Cytotoxic T cell (primary cell): ENCODE measurements around a stretch of chr15.

- PRO-cap, 2 experiments = no peak in any of the 2 experiments
These were observed 266.7 kb downstream of the SLCO3A1 start for GRCh38 chr15:92120205-92120663.

DNA sequence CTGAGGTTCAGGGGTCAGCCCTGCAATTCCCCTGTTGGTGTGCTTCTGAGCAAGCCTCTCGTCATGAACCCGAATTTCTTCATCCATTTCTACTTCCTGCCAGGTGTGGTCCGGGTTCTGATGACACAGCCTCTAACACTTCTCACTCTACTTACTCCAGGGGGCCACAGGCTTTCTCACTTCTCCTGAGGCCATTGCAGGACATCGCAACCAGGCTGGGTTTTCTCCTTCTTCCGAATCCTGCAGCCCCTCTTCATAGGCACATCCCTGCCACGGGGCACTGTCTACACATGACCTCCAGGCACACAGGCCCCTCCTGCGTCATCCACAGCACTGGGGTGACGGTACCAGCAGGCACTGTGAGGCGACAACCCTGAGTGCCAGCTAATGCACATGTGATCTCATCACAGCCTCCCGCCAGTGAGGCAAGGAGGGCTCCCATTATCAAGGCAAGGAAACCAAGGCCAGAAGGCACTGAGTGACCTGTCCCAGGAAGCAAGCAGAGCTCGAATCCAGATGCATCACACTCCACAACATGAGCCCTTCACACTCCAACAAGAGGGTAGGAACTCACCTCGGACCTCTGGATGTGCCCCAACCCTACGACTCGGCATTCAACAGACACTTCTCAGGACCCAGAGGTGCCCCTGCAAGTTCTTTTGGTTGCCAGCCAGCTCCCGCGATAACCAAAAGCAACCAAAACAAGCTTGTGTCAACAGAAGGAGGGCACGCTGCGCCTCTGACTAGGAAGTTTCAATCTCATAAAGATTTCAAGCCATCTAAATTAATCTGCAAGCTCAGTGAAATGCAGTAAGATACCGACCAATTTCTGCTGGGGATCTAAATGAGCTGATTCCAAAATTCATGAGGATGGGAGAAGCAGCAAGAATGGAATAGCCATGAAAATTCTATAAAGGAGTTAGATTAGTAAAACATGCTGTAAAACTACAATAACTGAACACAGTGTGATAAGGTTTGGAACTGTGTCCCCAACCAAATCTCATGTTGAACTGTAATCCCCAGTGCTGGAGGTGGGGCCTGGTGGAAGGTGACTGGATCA is 16.7 kb downstream of the FAM174B start:
- PRO-cap, 2 experiments = no peak in any of the 2 experiments

- PRO-cap, 2 experiments = no peak in any of the 2 experiments
These were observed 22.4 kb upstream of the FAM174B start for GRCh38 chr15:92677898-92678509.

DNA sequence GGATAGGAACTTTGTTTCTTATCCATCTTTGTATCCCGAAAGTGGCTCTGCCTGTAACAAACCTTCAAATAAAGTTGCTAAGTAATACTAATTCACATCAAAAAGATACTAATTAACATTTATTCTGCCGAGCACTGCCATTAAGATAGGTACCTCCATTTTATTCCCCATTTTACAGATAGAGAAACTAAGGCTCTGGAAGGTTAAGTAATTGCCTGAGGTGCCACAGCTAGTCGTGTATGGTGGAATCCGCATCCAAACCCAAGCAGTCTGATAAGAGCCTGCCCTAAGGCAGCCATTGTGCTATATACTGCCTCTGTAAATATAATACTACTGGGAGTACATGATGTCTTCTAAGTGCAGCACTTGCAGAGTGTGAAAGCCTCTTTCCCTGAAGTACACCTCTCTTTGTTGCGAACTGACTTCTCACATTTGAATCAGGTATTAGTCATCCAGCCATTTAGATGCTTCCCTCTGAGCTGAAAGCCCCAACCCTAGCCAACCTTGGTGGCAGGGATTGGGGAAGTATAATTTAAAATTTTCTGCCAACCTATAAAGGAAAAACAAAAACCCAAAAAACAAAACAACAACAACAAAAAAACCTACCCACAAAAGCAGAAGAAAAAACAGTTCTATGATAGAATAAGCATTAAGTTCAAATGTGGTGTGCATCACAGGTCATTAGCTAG is 78.5 kb upstream of the CHD2 start:
- PRO-cap, 2 experiments = no peak in any of the 2 experiments

- PRO-cap, 2 experiments = peak in 2 of 2 experiments; most common plus-strand start chr15:92832090 (in 2); most common minus-strand start chr15:92831912 (in 2)
These were observed 68.5 kb upstream of the CHD2 start for GRCh38 chr15:92831246-92832317.

GRCh38 chr15:92978547-92979461 is 78.7 kb downstream of the CHD2 start:
- PRO-cap, 2 experiments = no peak in any of the 2 experiments

DNA sequence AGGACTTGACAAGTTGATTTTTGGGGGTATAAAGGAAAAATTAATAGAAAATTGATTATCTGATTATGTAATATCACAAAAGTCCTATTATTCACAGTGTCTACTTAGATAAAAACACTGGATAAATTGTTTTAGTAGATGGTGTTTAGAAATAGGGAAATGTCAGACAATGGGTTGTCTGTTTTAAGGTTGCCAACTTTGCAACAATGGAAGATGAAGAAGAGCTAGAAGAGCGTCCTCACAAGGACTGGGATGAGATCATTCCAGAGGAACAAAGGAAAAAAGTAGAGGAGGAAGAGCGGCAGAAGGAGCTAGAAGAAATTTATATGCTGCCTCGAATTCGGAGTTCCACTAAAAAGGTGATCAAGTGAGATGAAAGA is 84.0 kb downstream of the CHD2 start:
- PRO-cap, 2 experiments = no peak in any of the 2 experiments

DNA sequence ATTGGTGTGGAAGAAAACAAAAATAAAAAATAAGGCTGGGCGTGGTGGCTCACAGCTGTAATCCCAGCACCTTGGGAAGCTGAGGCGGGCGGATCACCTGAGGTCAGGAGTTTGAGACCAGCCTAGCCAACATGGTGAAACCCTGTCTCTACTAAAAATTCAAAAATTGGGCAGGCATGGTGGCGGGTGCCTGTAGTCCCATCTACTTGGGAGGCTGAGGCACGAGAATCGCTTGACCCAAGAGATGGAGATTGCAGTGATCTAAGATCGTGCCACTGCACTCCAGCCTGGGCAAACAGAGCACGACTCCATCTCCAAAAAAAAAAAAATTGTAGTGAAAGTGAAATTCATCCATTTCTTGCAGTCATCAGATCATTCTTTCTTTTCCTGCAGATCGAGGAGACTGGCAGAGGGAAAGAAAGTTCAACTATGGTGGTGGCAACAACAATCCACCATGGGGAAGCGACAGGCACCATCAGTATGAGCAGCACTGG is 69.3 kb downstream of the RGMA start:
- PRO-cap, 2 experiments = peak in 1 of 2 experiments; most common plus-strand start position 166 of the sequence (in 1)

DNA sequence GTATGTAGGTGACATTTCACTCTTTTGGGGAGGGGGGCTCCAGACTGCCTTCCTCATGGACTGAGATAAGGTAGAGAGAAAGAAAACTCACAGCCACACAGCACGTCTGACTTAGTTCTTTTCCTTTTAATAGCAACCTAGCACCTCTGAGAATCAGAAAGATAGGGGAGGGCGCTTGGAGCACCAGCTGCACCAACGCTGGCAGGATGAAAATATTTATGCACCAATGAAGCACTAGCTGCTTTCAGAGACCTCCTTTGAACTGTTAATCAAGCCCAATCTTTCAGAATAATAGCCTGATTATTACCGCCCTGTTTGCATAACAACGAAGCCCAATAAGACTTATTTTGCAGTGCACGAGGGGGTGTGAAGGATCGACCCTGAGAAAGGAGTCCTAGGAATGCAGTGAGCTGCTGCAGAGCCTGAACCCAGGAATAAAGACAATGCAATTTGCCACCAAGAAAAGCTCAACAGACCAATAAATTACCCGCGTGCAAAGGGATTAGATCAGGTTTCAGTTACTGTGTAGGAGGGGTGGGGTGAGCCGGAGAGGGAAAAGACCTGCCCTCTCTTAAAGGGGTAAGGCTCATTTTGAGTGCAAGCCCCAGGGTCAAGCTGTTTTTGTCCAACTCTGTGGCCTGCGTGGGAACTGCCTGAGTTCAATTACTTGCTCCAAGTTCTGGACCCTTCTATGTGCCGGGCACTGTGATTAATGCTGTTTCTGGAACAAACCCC is 27.3 kb downstream of the RGMA start:
- PRO-cap, 2 experiments = no peak in any of the 2 experiments

- PRO-cap, 2 experiments = no peak in any of the 2 experiments
These were observed 763 bp upstream of the RGMA start for GRCh38 chr15:93089598-93090349.

GRCh38 chr15:93235787-93236804 is 147.1 kb upstream of the RGMA start:
- PRO-cap, 2 experiments = no peak in any of the 2 experiments

- PRO-cap, 2 experiments = no peak in any of the 2 experiments
These were observed 242.7 kb upstream of the RGMA start for GRCh38 chr15:93331593-93332154.

DNA sequence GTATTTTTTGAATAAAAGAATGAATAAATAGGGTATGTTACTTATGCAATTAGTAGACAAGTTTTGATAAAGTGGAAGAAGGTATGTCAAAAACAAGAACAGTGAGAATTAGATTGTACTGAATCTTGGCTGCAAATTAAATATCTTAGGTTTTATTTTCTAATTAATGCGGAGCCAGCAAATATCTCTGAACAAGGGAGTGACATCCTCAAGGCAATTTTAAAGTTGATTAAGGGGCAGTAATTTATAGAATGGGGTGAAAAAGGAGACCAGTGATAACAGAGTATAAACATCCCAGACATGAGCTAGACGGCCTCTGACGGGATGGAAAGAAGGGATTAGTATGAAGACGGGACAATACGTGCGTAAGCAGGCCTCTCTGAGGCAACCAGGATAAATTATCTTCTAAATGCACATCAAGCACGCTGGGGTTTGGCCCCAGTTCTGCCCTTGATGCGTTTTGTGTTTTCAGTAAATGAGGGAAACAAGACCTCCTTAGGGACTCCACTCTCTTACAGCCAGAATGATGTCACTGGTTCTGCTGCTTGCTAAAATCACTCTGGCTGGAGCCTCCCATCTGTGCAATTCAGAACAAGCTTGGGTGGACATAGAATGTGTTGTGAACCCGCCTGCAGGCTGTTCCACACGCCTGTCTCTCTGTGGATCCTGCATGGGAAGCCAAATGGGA is 156.1 kb upstream of the MCTP2 start:
- PRO-cap, 2 experiments = no peak in any of the 2 experiments

DNA sequence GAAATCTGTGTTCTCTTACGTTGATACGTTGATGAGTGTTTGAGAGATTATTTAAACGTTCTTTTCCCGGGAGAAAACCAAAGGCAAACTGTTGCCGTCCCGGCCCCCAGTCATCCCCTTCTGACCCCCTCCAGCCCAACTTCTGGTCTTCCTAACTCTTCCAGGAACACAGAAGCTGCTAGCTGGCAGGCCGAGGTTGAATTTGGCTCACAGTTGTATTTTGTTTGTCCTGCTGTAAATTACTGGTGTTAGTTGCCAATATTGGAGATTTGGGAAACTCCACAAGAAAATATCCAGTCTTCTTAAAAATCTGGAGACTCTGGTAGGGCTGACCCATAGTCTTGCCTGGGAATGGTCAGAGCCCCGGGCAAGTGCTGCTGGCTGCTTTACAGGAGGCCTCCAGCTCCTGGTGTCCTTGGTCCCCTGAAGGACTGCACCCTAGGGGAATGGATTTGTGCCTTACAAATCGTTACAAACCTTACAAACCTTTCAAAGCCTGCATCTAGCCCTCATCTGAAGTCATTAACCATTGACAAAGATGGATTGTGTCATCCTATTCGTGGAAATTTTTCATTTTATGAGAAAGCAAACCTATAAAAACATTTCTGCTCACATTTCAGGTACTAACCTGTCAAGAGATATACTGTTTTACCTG is 112.0 kb upstream of the MCTP2 start:
- PRO-cap, 2 experiments = no peak in any of the 2 experiments

DNA sequence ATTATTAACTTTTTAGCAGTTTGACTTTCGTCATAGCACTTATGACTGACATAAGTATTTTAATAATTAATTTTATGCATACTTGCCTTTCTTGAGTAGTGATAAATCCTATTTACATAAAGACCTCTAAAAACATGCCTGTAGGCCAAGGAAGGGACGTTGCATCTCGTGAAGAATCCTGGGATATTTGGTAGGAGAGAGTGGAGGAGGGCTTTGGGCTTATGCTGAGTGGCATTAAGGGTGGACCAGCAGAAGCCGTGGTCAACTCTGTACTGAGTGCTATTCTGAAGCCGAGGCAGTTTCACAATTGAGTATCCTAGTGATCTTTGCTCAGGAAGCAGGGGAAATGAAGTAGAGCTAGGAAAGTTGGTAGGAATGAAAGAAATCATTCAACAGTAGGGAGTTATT is 24.1 kb downstream of the MCTP2 start:
- PRO-cap, 2 experiments = no peak in any of the 2 experiments

DNA sequence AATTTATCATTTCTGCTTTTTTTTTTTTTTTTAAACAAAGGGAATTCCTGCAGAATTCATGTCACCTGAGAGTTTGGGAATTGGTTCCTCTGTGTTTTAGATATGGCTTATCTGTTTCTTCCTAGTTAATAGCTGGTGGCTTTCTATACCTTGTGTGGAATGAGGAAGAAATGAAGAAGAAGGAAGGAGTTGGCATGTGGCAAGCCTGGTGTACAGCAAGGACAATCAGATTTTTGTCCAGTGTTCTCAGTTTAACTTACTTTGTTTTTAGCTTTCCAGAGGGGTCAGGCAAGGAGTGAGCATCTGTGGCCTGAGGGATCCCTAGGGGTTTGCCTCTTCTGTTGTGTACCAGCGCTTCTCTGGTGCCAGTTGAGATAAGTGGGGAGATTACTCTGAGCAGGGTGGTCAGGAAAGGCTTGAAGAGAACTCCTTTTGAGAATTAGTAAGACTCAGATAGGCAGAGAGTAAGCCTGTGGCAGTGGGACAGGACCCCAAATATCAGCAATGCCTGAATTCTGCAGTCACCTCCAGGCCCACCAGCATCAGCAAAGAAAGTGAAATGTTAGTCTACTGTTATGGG is 70.5 kb downstream of the MCTP2 start:
- PRO-cap, 2 experiments = no peak in any of the 2 experiments

DNA sequence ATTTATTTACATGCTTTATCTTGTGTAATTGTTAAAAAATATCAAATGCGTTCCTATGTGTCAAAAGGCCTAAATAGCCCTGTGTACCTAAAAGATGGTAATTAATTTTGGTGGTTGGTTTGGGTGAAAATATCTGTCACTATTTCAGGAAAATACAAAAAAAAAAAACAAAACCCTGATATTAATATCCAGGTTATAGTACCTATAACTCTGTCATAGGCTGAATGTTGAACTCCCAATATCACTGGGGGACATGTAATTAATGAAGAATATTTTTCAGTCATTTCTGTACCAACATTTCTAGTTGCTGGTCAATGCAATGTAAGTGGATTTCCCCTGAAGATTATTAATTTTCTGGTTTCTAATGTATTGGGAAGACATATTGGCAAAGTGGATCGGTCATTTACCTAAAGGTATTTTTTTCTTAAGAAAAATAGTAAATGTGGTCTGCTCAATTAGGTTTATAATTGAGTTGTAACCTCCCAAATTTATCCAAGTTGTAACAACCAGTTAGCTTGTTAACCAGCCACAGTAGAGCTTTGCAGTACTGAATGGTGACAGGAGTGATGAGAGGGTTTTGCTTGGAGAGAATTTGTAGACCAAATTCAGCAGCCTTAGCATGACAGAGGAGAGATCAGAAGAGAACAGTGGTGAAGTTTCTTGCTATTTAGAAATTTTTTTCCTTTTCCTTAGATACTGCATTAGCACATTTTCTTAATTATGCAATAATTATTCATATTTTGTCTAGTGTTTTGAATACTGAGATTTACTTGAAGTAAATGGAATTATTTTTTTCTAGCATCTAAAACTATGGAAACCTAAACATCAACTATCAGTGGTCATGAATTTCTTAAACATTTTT is 112.8 kb downstream of the MCTP2 start:
- PRO-cap, 2 experiments = no peak in any of the 2 experiments

DNA sequence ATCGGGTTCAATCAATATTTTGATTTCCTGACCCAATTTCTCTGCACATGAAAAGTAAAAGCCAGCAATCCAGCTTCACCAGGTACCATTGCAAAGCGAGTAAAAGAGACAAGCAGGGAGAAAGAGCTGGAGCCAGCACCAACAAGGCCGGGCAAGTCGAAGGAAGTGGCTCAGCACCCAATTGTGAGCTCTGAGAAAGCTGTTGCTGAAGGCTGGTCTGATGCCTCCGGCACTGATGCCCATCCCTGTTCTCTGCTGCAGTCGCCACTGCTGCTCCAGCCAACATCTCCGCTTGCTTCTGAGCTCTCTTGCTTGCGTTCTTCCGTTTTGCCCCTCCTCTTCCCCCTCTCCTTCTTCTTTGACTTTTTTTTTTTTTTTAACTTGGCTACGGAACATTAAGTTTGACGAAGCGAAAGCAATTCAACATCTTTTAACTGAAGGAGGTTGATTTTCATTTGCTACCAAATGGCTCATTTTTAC is 442.9 kb downstream of the MCTP2 start:
- PRO-cap, 2 experiments = no peak in any of the 2 experiments

DNA sequence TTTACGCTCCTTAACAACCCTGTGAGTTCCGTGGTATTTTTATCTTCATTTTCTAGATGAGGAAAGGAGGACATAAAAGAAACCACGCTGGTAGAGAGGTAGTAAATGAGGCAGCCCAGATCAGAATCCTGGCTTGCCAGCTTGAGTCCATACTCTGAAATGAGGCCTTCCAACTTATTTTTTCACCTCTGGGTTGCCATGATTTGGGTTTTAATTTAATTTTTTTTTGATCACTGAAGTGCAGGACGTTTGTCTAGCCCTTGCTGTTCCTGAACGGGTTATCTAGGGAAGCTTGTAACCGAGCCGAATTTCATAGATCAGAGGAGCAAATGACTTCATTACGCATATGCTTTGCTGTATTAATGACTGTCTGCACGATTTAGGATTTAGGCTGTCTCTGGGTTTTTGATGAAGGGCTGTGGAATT is 614.4 kb downstream of the MCTP2 start:
- PRO-cap, 2 experiments = no peak in any of the 2 experiments

DNA sequence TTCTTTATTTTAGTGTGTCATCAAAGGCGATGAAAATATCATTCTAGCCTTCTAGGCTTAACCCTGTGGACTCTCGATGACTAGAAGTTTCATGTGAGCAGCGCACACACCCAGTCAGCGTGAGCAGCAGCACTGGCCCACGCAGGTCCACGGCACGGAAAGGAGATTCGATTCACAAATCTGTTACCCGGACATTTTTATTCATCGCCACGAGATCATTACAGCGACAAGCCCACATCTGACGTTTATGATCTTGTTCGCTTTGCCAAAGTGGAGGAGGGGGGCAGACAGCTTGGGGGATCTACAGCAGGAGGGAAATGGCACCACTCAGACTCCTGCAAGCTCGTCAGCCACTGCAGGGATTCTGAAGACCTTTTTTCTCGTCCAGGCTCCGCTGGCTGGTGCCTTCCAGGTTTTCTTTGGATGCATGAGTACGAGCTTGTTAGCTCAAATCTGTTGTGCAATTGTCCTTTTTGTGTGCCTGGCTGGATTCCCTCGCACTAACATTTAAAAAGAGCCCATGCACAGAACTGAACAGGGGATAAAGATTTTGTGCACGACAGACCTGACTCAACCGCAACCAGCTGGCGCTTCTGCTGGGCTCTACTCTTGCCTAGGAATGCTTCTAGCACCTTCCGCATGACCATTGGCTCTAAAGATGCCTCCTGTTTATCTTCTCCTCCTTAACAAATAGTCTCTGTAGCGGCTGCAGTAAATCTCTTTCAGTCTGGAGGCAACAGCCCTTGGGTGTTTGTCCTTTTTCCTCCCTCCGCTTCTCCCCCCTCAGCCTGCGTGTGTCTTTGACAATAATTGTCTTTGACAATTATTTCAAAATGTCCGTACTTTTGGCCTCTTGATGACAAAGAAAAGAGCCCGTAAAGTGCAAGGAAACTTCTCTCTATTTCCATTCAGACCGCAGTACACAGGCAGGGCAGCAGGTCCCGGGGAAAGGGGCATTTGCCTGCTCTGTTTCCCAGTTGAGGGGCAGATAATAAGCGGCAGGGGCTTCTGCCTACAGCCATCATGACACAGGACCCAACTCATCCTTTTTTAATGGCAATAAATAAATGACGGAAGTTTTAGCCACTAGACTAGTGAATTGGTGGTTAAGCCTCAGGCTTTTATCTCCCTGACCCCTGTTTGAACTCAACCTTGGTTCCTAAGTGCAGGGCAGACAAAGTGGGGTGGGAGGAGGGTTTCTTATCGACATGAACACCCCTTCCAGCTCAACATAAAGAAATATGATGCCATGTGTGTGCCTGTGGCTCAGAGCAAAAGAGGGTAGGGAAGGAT is 938.8 kb downstream of the MCTP2 start:
- PRO-cap, 2 experiments = no peak in any of the 2 experiments